Smooth muscle cell (in vitro differentiated cells): ENCODE measurements around a stretch of chr5.

DNA sequence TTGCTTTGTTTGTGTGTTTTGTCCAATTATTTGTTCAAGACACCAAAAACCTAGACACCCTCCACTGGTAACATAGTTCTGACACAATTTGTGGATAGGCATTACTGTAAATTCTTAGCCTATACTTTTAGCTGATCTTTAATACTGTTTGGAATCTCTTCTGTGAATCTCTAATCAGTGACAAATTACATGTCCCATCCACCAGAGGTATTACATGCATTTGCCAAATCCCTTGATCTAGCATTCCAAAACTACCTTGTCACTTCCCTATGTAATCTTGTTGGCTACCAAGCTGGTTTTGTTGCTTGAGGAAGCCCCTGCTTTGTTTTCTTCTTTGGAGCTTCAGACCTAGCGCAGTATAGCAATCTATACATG, 61.5 kb downstream of the ST8SIA4 start:
- RAMPAGE, long total RNA, result no peak

DNA sequence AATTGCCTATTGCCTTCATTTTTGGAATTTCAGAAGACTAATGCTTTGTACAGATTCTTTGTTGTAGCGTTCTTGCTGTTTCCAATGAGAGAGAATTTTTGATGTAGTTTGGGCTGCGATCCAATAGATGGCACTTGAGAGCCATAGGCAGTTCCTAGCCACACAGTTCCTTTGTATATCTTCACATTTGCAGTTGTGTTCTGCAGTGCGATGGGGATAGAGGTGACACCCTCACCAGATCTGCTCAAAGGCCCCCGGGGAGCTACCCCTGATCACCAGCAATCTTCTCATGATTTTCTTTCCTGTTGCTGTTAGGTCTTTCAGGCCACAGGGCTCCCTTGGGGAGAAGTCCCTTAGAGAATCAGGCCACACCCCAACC, 353.8 kb downstream of the SLCO4C1 start:
- RAMPAGE, long total RNA, result no peak

- RAMPAGE, long total RNA, result no peak
Measured at GRCh38 chr5:102241720-102242165, 54.3 kb downstream of the SLCO4C1 start.

- RAMPAGE, long total RNA, result no peak
Measured at GRCh38 chr5:102755424-102755740, 277 bp downstream of the PAM start.

DNA sequence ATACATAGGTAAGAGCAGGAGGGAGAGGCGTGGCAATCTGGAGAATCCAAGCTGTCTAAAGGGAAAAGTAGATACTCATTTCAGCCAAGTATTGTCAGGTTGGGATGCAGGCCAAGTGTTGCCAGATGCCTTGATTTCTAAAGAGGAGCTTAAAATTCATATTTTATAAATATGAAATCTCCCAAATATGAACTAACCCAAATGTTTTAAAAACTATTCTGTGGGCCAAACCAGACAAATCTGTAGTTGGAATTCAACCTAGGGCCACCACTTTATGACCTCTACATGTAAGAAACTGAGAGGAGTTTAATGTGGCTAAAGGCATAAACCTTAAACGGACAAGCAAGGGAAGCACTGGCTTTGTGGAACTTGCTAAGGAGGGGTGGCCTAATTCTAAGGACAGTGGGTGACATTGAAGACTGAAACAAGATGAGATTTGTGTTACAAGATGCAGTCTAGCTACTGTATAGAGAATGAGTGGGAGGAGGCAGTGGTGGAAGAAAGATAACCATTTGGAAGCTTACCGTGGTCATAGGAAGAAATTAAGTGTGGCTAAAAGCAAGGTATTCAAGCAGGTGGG, 4.4 kb downstream of the PAM start:
- RAMPAGE, long total RNA, result no peak

DNA sequence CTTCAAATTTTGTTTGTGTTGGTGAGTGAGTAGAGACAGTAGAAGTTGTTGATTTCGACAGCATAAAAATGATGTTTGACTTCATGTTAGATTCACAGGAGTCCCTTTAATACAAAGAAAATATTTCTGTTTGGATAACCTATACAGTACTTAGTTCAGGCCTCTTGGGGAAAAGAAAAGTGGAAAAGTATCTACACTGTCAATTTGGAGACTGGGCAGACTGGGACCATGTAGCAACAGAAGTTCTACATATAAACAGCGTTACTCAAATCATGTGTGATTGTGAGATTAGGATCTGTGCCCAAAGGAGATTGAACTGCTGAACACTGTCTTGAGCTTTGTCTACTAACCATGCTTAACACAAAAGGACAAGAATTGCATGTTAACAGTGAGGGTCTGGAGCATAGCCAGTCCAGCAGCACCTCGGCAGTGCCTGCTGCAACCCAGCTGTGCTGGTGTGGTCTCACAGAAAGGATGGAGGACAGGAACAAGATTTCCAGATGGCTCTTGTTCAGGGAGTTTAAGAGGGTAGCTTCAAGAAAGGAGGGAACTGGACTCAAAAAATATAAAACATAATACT, 5.7 kb downstream of the PAM start:
- RAMPAGE, long total RNA, result no peak

DNA sequence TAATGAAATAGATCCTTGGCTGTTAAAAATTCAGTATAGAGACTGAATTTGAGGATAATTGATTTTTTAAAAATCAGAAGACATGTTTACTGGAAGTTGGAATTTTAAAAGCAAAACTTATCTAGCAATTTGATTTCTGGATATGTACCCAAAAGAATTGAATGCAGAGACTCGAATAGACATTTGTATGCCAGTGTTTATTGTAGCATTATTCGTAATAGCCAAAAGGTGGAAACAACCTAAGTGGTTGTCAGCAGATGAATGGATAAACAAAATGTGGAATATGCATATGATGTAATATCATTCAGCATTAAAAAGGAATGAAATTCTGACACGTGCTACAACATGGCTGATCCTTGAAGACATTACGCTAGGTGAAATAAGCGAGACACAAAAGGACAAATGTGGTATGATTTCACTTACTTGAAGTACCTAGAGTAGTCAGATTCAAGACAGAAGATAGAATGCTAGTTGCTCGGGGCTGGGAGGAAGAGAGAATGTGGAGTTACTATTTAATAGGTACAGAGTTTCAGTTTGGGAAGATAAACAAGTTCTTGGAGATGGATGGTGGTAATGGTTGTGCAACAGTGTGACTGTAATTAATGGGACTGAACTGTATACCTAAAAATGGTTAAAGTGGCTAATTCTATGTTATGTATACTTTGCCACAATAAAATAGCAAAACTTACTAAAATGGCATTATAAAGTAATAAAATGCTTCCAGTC, 34.2 kb downstream of the PAM start:
- RAMPAGE, long total RNA, result no peak

DNA sequence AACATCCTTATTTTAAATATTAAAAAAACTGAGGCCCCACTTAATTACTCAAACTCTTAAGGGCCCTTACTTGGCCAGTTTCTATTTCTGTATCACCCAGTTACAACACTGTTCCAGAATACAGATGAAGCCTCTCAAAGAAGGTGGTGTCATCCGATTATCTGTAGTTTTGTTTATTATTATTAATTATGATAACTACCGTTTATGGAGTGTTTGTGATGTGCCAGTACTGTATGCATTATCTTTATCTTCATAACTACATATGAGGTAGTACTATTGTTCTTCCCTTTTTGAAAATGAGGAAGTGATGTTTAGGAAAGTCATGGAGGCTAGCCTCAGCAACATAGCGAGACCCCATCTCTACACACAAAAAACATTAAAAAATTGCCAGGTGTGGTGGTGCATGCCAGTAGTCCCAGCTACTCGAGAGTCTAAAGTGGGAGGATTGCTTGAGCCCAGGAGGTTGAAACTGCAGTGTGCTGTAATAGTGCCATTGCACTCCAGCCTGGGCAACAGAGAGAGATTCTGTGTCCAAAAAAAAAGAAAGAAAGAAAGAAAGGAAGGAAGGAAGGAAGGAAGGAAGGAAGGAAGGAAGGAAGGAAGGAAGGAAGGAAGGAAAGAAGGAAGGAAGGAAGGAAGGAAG, 47.6 kb downstream of the PAM start:
- RAMPAGE, long total RNA, result no peak

DNA sequence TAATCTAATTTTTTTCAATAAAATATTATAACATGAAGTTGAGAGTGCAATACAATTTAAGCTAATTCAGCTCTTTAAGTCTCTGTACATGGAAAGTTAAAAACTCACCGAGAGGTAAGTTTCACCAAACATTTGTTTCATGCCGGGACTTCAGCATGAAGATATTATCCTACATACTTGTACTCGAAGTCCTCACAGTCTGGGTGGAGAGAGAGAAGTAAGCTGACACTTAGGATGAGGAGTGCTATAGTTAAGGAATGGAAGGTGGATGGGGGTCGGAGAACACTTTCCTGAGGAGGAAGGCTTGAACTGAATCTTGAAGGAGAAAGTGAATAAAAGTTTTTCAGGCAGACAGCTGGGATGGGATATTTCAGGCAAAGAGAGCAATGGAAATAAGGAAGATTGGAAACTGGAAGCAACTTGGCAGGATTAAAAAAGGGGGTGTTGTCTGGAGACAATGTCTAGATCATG, 167.0 kb downstream of the PAM start:
- RAMPAGE, long total RNA, result no peak

DNA sequence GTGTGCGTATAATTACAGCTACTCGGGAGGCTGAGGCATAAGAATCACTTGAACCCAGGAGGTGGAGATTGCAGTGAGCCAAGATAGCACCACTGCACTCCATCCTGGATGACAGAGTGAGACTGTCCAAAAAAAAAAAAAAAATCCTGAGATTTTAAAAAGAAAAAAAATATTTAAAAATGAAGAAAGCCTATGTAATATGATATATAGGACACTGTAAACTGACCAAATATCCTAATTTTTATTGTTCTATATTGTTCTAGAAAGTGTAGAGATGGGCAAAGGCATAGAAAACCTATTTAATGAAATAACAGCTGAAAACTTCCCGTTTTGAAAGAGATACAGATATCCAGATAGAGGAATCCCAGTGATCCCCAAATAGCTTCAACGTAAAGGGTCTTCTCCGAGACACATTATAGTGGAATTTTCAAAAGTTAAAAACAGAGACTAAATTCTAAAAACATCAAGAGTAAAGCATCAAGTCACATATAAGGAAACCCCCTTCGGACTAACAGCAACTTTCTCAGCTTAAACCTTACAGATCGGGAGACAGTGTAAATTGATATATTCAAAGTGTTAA, 136.5 kb downstream of the GIN1 start:
- RAMPAGE, long total RNA, result no peak

DNA sequence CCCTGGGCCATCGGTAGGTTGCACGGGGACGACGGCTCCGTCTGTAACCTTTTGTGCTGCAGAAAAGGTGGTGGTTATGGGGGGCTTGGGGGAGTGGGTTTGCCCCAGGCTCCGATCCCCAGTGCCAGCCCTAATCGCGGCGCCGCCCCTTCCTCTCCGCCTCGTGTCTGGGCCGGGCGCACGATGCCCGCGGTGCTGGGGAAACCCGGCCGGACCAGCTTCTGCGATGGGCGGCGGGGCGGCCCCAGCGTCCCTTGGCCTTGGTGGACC, 256 bp downstream of the MACIR start:
- RAMPAGE, long total RNA, result no peak

- RAMPAGE, long total RNA, result no peak
Measured at GRCh38 chr5:103562028-103562327, 611 bp downstream of the NUDT12 start.

DNA sequence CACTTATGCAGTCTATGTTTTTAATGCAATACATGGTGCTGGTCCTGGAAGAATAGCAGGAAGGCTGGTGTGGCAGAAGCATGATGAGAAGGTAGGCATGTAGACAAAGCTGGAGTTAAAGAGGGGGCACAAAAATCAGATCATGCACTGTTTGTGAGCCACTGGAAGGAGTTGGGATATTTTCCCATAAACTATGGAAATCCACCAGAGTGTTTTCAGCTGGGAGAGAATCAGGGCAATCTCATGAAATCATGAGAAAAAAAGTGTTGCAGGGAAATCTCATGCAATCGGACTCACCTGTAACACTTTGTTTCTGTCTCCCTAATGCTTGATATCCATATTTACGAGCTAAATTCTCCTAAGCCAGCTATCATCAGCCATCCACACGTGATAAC, 194.9 kb upstream of the NUDT12 start:
- RAMPAGE, long total RNA, result no peak

DNA sequence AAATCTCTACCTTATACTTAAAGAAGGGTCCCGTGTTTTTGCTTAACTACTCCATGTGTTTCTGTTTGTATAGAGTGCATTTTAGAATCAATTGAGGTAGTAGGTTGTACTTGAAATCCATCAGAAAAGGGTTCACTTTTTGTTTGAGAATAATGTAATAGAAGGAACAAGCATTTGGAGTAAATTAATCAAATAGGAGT, 1576.2 kb upstream of the NUDT12 start:
- RAMPAGE, long total RNA, result no peak

GRCh38 chr5:107352480-107352736, 318.3 kb downstream of the EFNA5 start:
- RAMPAGE, long total RNA, result no peak

- RAMPAGE, long total RNA, result no peak
Measured at GRCh38 chr5:107387870-107388916, 282.5 kb downstream of the EFNA5 start.

- RAMPAGE, long total RNA, result no peak
Measured at GRCh38 chr5:107671371-107671938, 718 bp upstream of the EFNA5 start.

DNA sequence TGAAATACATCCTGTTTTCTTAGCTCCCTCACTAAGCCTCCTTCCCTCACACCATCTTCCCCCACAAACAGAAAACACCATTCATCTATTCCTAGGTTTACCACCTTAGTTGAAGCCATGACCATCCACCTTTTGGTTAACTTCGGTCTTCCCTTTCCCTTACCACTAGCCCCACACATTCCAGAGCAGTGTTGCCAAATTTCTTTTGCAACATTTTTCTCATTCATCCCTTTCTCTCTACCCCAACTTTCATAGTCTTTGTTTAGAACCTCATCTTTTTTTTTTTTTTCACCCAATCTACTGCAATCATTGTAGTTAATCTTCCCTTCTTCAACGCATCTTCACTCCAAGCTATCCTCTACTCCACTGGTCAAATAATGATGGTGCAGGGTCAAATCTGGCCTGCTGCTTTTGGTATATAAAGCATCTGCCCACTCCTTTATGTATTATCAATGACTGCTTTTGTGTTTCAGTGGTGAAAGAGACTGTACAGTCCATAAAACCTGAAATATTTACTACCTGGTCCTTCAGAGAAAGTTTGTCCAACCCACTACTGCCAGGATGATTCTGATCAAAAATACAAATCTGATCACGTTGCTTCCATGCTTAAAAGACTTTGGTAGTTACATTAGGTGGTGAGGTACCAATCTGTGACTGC, 272.7 kb upstream of the EFNA5 start:
- RAMPAGE, long total RNA, result no peak

GRCh38 chr5:108118127-108119371, 263.3 kb downstream of the FBXL17 start:
- RAMPAGE, long total RNA, result no peak

DNA sequence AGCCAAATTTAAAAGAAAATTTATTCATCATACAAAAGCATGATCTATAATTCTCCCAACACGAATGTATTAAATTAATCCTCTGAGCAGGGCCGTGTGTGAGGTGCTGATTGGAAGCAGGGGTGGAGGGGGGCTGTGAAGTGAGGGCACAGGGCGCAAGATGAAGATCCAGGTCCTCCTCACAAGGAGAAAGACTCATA, 206.9 kb downstream of the FBXL17 start:
- RAMPAGE, long total RNA, result no peak